PFSK-1 (cell line): ENCODE results near the genes CYSTM1, PCDHB6, PCDHB11, PCDHGC4, PCDHGC5 and FCHSD1.

- RRBS, result no CpG with 5 or more reads among the region's 38 CpGs
Measured at GRCh38 chr5:140041617-140042517, 1.2 kb downstream of the NRG2 start.

GRCh38 chr5:140174846-140175366, at the start of gene CYSTM1:
CYSTM1 (plus strand) TSS chr5:140175188.
- RRBS, result 1% methylated on average over 22 of the region's 52 CpGs

GRCh38 chr5:140219641-140220063, 44.7 kb downstream of the CYSTM1 start:
- RRBS, result no CpG with 5 or more reads among the region's 2 CpGs

- RRBS, result no CpG with 5 or more reads among the region's 3 CpGs
Measured at GRCh38 chr5:140480445-140481238, 66.8 kb upstream of the EIF4EBP3 start.

GRCh38 chr5:140547781-140548832, 645 bp downstream of the EIF4EBP3 start:
- RRBS, result no CpG with 5 or more reads among the region's 35 CpGs

- RRBS, result no CpG with 5 or more reads among the region's 6 CpGs
Measured at GRCh38 chr5:140595902-140597298, 31.8 kb downstream of the SLC35A4 start.

DNA sequence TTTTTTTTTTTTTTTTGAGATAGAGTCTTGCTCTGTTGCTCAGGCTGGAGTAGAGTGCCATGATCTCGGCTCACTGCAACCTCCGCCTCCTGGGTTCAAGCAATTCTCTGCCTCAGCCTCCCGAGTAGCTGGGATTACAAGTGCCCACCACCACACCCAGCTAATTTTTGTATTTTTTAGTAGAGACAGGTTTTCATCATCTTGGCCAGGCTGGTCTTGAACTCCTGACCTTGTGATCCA, 737 bp upstream of the CD14 start:
- RRBS, result no CpG with 5 or more reads among the region's 3 CpGs

GRCh38 chr5:140674592-140675242, 1.3 kb upstream of the DND1 start:
- RRBS, result no CpG with 5 or more reads among the region's 7 CpGs

GRCh38 chr5:141149655-141150207, at the start of gene PCDHB6:
PCDHB6 (plus strand) TSS chr5:141150057.
- RRBS, result no CpG with 5 or more reads among the region's 18 CpGs

- RRBS, result no CpG with 5 or more reads among the region's 13 CpGs
Measured at GRCh38 chr5:141199306-141199930, at the start of gene PCDHB11. PCDHB11 (plus strand) TSS chr5:141199627.

DNA sequence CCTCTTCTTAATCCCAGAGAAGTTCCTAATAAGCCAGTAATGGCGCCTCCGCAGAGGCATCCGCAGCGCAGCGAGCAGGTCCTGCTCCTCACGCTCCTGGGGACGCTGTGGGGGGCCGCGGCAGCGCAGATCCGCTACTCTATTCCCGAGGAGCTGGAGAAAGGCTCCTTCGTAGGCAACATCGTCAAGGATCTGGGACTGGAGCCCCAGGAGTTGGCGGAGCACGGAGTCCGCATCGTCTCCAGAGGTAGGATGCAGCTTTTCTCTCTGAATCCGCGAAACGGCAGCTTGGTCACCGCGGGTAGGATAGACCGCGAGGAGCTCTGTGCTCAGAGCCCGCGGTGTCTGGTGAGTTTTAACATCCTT, 337 bp downstream of the PCDHGA6 start:
- RRBS, result no CpG with 5 or more reads among the region's 27 CpGs

GRCh38 chr5:141484498-141485222, at the start of gene PCDHGC4:
PCDHGC4 (plus strand) TSS chr5:141485030.
- RRBS, result 98% methylated on average over 9 of the region's 37 CpGs

- RRBS, result 91% methylated on average over 3 of the region's 18 CpGs
Measured at GRCh38 chr5:141488792-141489752, at the start of gene PCDHGC5. PCDHGC5 (plus strand) TSS chr5:141489081.

- RRBS, result 100% methylated on average over 2 of the region's 38 CpGs
Measured at GRCh38 chr5:141513520-141514552, 25.0 kb downstream of the PCDHGC5 start.

DNA sequence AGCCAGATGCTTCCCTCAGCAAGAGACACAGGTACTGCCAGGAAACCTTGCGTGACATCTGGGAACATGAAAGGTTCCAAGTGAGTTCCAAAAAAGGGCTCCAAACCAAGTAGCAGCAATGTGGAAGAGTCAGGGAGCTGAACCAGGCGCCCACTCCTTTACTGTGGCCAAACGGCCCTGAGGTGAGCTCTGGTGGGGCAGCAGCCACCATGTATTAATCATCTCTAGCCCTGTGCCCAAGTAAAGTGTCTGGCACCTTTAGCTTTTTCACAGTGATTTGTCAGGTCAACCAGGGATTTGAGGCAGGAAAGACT, 25.7 kb downstream of the PCDHGC5 start:
- RRBS, result no CpG with 5 or more reads among the region's 3 CpGs

DNA sequence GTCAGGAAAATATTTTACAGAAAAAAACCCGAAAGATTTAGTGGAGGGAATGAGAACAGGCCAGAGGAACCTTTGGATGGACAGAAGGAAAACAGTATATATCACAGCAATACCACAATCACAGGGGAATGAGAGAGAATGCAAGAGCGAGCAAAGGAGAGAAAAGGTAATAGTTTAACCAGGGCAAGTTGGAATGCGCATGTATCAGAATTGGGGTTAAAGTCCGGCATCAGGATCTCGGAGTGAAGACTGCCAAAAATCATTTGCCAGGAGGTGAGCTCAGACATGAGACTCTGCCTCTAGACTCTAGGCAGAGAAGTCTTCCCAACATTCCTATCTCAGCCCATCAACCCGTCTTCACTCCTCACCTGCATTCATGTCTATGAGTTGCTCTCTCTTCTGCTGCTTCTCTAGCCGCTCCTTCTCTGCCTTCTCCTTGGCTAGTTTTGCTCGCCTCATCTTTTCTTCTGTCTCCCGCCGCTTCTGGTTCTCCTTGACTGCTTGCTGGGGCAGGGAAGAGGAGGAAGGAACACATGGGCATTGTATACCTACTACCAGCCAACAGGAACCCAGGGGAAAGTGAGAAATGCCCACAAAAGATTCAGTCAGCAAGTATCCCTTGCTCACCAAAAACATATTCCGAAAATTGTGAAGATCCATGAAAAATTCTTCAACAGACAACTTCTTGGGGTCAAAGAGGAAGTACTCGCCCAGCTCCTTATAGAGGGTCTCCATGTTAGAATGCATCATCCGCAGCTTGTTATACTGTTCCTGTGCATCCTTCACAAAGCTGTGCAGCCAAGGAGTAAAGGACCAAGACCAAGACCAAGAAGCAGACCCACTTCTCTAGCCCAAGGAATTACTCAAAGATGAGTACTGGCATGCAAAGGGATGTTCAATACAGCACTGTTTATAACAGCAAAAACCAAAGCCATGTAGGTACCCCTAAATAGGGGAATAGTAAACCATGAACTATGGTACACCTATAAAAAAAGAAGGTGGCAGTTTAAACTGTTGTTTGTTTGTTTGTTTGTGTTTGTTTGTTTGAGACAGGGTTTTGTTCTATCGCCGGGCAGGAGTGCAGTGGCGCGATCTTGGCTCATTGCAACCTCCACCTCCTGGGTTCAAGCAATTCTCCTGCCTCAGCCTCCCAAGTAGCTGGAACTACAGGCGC, 37.2 kb downstream of the PCDHGC5 start:
- RRBS, result no CpG with 5 or more reads among the region's 18 CpGs

GRCh38 chr5:141615970-141616641, 2.7 kb downstream of the DIAPH1 start:
- RRBS, result no CpG with 5 or more reads among the region's 9 CpGs

- RRBS, result no CpG with 5 or more reads among the region's 9 CpGs
Measured at GRCh38 chr5:141625520-141626304, 6.9 kb upstream of the DIAPH1 start.

DNA sequence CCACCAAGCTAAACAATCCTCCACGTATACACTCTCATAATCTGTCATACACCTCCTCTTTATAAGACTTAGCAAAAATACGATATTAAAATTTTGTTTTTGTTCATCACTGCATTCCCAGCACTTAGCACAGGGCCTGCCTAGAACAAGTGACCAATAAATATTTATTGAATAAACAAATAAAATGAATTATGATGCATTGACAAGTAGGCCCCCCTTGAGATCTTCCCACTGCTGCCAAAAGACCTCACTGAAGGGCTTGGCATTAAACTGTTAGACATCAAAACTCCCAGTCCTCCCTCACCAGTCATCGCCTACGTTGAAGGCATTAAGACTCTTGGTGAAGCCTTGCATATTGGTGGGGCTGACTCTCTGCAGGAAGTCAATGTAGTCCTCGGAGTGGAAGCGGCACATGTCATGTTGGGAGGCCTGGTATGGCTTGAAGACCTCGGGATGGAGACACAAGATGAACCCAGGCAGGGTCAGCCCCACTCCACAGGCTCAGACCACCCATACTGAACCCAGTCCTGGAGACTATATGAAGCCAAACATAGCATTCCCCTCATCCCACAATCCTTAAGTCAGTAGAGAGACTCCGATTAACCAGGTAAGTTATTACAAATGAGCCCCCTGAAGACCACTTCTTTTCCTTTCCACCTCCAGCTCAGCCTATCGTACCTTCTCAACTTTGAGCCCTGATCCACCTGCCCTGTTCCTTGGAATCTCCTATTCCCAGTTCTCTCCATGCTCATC, 2.0 kb downstream of the HDAC3 start:
- RRBS, result no CpG with 5 or more reads among the region's 9 CpGs

DNA sequence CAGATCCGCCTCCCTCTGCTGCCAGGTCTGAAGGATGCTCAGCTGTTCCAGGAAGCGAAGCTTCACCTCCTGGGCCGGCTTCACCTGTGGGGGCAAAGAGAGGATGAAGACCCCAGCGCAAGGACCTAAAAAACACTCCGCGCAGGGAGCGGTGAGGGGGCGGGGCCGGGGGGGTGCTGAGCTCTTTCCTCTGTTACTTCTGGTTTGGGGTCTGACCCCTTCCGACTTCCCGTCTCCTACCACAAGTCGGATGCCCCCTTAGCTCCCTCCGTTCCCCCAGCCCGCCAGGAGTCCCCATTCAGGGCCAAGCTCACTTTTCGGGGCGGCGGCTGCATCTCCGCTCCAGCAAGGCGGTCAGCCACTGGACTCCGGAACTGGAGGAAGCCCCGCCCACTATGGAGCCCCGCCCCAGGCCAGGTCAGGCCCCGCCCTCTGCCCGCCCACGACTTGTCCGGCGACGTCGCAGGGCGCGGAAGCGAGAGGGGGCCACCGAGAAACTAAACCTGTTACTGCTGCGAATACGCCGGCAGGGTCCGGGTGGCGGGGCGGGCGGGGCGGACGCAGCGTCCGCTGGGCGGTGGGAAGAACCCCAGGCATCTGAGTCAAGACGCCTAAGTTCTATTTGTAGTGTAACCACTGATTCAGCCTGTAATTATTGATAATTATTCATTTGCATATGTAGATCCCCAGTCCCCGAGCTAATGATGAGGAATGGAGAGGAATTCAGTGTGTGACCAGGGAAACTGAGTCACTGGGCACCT, at the start of gene FCHSD1:
Gene FCHSD1, minus strand, starts transcription at position 385 of the 761 bp plus-strand sequence.
- RRBS, result under 1% methylated on average over 22 of the region's 47 CpGs